ENCODE results near the gene UHMK1.

GRCh38 chr1:162360786-162361438 is 15.7 kb downstream of the SPATA46 start:
- RAMPAGE, long total RNA = no peak
- RRBS = no CpG with 5 or more reads among the region's 9 CpGs

DNA sequence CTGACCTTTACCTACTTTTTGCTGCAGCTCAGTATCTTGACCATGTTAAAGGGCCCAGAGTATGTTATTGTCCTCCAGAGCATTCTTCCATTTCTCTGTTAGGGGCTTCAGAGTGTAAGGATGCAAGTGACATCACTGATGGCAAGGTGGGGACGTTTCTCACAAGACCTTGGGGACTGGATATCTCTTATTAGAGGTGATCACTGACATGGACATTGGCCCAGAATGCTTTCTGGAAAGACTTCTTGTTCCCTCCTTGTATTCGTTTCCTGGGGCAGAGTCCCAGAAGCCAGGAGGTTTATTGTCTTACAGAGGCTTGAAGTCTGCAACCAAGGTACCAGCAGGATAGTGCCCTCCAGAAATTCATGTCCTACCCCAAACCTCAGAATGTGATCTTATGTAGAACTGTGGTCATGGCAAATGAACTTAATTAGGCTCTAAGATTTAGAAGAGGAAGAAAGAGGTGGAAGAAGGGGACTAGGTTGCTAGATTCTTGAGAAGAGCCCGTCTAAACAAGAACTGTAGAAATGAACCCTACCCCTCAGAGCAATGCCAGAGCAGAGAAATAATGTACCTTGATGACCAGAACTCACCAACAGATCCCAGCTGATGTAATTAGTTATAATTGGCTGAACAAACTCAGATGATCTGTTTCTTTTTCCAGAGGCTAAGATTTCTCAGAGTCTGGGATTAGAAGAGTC is 9.9 kb upstream of the SH2D1B start:
- RAMPAGE, long total RNA = no peak
- RRBS = no CpG with 5 or more reads among the region's 3 CpGs

GRCh38 chr1:162497464-162497930 is at the start of gene UHMK1:
UHMK1 (plus strand) TSS chr1:162497818.
- RAMPAGE, long total RNA = start-site peak on the plus strand at chr1:162497834-162497859, 46 and 45 reads in 2 replicates
- RRBS = 2% methylated on average over 6 of the region's 20 CpGs

- RAMPAGE, long total RNA = no peak
- RRBS = 2% methylated on average over 4 of the region's 53 CpGs
These were observed 530 bp downstream of the UHMK1 start for GRCh38 chr1:162497931-162498764.

GRCh38 chr1:162541458-162542190 is 19.9 kb upstream of the UAP1 start:
- RAMPAGE, long total RNA = no peak
- RRBS = no CpG with 5 or more reads among the region's 7 CpGs

- RAMPAGE, long total RNA = no peak
- RRBS = no CpG with 5 or more reads among the region's 5 CpGs
These were observed 988 bp upstream of the UAP1 start for GRCh38 chr1:162560526-162560942.

- RAMPAGE, long total RNA = no peak
- RRBS = no CpG with 5 or more reads among the region's 6 CpGs
These were observed 49.9 kb upstream of the HSD17B7 start for GRCh38 chr1:162740486-162741176.

DNA sequence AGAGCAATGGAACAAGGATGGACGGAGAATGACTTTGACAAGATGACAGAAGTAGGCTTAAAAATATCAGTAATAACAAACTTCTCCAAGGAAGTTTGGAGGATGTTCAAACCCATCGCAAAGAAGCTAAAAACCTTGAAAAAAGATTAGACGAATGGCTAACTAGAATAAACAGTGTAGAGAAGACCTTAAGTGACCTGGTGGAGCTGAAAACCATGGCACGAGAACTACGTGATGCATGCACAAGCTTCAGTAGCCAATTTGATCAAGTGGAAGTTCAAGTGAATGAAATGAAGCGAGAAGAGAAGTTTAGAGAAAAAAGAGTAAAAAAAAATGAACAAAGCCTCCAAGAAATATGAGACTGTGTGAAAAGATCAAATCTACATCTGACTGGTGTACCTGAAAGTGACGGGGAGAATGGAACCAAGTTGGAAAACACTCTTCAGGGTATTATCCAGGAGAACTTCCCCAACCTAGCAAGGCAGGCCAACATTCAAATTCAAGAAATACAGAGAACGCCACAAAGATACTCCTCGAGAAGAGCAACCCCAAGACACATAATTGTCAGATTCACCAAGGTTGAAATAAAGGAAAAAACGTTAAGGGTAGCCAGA is 43.3 kb upstream of the HSD17B7 start:
- RAMPAGE, long total RNA = no peak
- RRBS = no CpG with 5 or more reads among the region's 10 CpGs

- RAMPAGE, long total RNA = no peak
- RRBS = no CpG with 5 or more reads among the region's 2 CpGs
These were observed 2.3 kb downstream of the RGS4 start for GRCh38 chr1:163071461-163071933.

DNA sequence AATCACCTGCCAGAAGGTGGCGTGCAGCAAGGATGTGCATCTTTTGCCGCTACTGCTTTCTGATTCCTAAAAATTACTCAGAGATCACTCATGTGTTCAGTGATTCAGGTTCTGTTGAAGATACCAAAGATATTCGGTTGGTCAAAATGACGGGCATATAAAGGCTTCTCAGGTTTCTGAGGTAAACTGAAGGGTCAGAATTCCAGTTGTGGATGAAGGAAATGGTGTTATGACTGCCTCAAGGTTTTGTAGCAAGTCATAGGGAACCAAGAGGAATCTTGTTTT is 2.7 kb downstream of the RGS4 start:
- RAMPAGE, long total RNA = no peak
- RRBS = no CpG with 5 or more reads among the region's 4 CpGs

GRCh38 chr1:163175170-163175647 is 27.5 kb downstream of the RGS5 start:
- RAMPAGE, long total RNA = no peak
- RRBS = no CpG with 5 or more reads among the region's 9 CpGs

- RAMPAGE, long total RNA = no peak
- RRBS = no CpG with 5 or more reads among the region's 9 CpGs
These were observed 202.4 kb upstream of the PBX1 start for GRCh38 chr1:164356639-164356894.

DNA sequence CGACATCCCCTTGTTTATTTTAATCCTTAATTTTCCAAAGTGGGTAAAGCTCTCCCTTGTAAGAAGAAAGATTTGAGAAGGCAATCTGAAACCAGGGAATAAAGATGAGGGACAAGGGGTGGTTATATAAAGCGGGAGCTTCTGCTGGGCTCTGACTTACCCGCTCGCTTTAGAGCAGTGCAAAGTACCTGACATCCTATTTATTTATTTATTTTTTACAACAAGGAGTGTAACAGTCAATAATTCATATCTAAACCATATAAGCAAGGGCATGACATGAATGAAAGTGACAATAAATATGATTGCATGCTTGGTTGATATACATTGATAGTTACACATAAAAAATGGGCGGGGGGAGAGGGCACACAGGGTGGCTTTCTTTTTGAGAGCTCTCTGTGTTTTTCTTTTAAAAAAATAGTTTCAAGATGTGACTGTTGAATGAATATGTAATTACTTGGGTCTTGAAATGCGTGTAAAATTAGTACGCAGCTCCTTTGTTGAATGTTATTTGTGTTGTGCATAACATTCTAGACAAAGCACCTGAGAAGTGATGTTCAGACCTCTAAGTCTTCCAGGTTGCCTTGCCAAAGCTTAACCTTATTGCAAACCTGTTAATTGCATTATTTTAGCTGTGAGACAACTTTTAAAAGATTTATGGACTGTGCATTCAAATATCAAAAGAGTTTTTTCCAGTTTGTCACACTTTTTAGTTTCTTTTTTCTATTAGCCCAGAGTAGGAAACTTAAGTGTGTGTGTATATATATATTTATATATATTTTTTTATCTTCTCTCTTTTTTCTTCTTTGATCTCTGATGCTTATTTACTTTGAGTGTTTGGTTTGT is 5.3 kb downstream of the PBX1 start:
- RAMPAGE, long total RNA = no peak
- RRBS = no CpG with 5 or more reads among the region's 7 CpGs

DNA sequence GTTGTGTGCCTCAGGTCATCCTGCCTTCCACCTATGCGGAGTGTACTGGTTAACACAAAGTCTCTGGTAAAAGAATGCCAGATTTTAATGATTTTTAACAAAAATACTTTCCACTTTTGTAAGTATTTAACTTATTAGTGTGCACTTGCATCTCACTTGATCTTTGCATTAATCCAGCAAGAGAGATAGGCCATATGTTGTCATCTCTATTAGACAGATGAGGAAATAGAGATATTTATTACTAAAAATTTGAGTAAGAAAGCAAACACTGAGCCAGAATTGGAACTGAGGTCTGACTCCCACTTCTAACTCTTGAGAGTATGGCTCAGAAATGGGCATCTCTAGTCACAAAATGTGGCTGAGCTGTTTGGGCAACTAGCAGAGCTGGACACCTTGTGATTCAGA is 49.4 kb downstream of the PBX1 start:
- RAMPAGE, long total RNA = no peak
- RRBS = no CpG with 5 or more reads among the region's 1 CpG

GRCh38 chr1:164613135-164613679 is 54.2 kb downstream of the PBX1 start:
- RAMPAGE, long total RNA = no peak
- RRBS = no CpG with 5 or more reads among the region's 6 CpGs

DNA sequence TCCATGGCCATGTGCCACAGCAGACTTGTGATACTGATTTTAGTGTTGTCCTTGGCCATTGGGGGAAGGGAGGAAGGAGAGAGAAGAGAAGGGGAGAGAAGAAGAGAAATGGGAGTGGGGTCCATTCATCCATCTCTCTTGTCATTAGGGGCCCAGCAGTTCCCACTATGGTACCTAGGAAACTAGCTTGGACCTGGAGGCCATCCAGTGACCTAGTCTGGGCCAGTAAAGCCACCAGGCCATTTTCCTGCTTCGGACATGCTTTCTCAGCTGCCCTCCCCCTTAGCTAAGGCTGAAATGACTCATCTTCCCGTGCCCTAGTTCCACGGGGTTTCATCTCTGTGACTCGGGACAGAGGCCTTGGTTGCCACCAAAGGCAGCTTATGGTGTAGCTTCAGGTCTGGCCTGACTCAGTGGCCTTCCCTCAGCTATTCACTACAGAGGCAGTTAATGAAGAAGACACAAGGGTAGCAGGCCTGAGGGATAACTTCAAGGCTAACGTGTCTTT is 82.2 kb downstream of the PBX1 start:
- RAMPAGE, long total RNA = no peak
- RRBS = no CpG with 5 or more reads among the region's 5 CpGs

- RAMPAGE, long total RNA = no peak
- RRBS = no CpG with 5 or more reads among the region's 10 CpGs
These were observed 114.7 kb downstream of the PBX1 start for GRCh38 chr1:164673637-164674149.

DNA sequence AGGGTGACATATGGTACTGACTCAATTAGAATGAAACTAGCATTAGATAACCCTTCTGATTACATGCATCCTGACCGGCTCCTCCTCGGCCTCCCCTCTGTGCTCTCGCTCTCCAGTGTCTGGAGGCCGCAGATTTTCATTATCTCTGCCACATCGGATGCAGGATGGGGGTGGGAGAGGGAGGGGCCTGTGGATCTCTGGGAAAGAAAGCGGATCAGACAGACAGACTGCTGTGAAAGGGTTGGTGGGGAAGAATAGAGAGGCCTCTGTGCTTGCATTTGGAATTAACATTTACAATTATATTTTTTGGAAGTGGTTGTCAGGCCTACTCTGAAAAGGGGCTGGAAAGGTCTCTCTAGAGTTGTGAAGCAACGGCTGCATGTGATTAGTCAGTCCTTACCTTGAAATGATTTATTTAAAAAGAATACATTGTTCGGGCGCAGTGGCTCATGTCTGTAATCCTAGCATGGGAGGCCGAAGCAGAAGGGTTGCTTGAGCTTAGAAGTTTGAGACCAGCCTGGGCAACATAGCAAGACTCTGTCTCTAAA is 131.1 kb downstream of the PBX1 start:
- RAMPAGE, long total RNA = no peak
- RRBS = no CpG with 5 or more reads among the region's 10 CpGs

- RAMPAGE, long total RNA = no peak
- RRBS = 1% methylated on average over 13 of the region's 94 CpGs
These were observed 121.1 kb downstream of the LMX1A start for GRCh38 chr1:165234969-165236317.

DNA sequence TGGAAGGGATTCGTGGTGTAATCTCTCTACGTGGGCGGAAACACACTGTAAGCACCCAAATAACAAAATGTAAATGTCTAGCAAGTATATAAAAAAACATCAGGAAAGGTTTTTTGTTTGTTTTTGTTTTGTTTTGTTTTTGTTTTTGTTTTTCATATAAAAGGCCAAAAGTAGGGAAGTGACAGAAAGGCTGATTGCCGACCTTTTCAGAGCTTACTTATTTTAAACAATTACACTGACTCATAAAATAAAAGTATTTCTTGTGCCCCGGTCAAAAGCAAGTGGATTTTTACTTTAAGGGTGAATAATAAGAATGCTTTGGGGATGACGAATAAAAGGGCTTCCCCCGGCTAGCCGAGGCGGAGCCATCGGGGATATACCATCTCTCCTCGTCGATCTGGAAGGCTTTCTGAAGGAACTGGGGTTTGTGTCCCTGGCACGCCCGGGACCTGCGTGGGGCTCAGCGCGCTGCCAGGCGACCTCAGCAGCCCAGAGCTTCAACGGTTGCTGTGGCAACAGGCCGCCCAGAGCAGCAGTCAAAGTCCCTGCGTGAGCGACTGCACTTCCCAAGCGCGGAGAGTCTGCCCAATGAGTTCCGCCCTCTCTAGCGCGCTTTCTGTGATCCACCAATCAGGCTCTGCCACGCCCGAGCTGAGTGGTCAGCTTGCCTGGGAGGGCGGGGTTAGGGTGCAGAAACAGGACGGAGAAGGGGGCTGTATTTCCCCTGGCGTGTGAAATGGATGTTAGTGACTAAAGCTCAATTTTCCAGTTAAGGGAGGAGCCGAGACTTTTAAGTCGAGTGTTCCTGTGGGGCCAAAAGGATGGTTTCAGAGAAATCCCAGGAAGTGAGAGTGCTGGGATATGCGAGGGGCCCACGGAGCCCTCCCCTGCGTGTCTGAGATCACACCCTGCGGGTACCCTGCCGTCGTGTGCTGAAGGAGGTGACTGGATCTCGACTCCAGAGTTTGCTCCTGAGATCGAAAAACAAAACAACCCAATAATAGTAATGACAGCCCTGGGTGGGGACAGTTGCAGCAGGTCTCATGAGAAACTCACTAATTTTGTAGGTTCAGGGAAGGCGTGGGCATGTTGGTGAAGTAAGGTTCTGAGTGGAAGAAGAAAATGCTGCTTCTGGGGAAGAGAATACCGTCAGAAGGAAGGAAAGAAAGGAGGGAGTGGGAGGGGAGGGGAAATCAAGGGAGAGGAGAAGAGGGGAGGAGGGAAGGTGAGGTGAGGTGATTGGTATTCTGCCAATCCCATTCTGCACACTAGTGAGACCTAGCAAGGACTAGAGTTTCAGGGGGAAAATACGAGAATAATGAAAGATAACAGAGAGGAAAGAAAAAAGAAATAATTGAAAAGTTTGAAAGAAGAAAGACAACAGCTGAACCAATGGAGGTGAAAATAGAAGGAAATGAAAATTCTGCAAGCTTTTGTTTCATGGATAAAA is 32.8 kb upstream of the MGST3 start:
- RAMPAGE, long total RNA = no peak
- RRBS = 3% methylated on average over 5 of the region's 45 CpGs

Data from kidney epithelial cell (primary cell).